Bronchial epithelial cell (primary cell): ENCODE measurements around the genes DSC2 and DSG4.

- RRBS, 2 experiments = no CpG with 5 or more reads among the region's 5 CpGs
Observed at GRCh38 chr18:28147554-28148131, 29.3 kb downstream of the CDH2 start.

GRCh38 chr18:31041352-31042034, 1.0 kb downstream of the DSC3 start:
- RRBS, 2 experiments = no CpG with 5 or more reads among the region's 50 CpGs

GRCh38 chr18:31099442-31099831, 2.8 kb downstream of the DSC2 start:
- RRBS, 2 experiments = no CpG with 5 or more reads among the region's 3 CpGs

- RRBS, 2 experiments = 2% methylated on average over 27 of the region's 64 CpGs
Observed at GRCh38 chr18:31101834-31102771, at the start of gene DSC2. DSC2 (minus strand) TSS chr18:31102421.

DNA sequence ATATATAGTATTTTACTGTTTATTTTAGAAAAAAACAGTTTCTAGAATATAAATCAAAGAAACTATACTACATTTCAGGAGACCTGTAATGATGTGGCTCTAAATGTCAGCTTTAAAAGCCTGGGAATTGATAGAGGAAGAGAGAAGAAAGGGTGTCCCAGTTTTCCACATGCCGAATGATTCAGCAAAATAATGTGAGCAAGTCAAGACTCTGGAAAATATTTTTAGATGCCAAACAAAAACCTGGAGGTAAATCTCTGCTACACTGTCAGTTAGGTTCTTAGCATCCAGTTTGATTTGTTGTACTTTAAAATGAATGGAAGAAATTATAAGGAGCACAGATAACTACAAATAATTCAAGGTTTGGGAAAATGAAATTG, 67.0 kb upstream of the DSG1 start:
- RRBS, 2 experiments = no CpG with 5 or more reads among the region's 1 CpG

GRCh38 chr18:31255731-31256281, 62.2 kb upstream of the DSG1 start:
- RRBS, 2 experiments = no CpG with 5 or more reads among the region's 2 CpGs

DNA sequence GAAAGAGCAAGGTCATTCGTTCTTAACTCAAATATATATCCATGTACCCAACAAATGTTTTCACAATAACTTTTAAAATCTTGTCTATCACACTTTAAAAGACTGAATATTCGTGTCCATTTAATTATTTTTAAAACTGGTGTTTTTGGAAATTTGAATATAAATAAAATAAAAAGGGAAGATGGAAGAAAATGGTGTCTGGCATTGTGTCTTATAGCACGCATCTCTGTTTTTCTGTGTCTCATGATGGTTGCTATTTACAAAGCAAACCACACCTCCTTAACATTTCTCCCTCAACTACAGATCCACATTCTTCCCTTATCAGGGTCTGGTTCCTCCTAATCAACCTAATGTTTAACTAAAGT, 55.9 kb upstream of the DSG1 start:
- RRBS, 2 experiments = no CpG with 5 or more reads among the region's 3 CpGs

DNA sequence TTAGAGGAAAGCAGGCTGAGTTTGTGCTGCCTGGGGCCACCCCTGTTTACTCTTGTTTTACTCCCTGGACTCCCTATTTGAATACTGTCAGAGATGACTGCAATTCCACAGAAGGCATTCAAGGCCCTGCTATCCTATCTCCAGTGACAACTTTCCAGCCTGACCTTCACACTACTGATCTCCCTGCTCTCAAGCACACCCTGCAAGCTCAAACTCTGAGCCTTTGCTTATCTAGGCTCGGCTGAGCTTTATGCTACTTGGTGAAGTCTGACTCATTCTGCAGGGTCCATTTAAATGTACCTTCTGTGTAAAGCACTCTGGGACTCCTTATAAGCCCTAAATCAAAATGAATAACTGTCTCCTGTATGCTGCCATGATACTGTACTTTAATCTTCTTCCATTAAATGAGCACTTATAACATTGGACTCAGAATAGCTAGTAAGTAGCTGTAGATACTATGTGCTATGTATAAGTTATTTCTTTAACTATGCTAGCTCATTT, 39.3 kb upstream of the DSG1 start:
- RRBS, 2 experiments = no CpG with 5 or more reads among the region's 1 CpG

DNA sequence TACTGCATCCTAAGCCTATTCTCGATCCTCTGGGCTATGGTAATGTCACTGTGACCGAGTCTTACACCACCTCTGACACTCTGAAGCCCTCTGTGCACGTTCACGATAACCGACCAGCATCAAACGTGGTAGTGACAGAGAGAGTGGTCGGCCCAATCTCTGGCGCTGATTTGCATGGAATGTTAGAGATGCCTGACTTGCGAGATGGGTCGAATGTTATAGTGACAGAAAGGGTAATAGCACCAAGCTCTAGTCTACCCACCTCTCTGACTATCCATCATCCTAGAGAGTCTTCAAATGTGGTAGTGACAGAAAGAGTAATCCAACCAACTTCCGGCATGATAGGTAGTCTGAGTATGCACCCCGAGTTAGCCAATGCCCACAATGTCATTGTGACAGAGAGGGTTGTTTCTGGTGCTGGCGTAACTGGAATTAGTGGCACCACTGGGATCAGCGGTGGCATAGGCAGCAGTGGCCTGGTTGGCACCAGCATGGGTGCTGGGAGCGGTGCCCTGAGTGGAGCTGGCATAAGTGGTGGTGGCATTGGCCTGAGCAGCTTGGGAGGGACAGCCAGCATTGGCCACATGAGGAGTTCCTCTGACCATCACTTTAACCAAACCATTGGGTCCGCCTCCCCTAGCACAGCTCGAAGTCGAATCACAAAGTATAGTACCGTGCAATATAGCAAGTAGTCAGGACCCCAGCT, 21.8 kb upstream of the DSG4 start:
- RRBS, 2 experiments = no CpG with 5 or more reads among the region's 19 CpGs

GRCh38 chr18:31376592-31376975, at the start of gene DSG4:
DSG4 (plus strand) TSS chr18:31376777.
- RRBS, 2 experiments = no CpG with 5 or more reads among the region's 4 CpGs

GRCh38 chr18:31774164-31774578, 13.5 kb upstream of the SLC25A52 start:
- RRBS, 2 experiments = no CpG with 5 or more reads among the region's 8 CpGs

DNA sequence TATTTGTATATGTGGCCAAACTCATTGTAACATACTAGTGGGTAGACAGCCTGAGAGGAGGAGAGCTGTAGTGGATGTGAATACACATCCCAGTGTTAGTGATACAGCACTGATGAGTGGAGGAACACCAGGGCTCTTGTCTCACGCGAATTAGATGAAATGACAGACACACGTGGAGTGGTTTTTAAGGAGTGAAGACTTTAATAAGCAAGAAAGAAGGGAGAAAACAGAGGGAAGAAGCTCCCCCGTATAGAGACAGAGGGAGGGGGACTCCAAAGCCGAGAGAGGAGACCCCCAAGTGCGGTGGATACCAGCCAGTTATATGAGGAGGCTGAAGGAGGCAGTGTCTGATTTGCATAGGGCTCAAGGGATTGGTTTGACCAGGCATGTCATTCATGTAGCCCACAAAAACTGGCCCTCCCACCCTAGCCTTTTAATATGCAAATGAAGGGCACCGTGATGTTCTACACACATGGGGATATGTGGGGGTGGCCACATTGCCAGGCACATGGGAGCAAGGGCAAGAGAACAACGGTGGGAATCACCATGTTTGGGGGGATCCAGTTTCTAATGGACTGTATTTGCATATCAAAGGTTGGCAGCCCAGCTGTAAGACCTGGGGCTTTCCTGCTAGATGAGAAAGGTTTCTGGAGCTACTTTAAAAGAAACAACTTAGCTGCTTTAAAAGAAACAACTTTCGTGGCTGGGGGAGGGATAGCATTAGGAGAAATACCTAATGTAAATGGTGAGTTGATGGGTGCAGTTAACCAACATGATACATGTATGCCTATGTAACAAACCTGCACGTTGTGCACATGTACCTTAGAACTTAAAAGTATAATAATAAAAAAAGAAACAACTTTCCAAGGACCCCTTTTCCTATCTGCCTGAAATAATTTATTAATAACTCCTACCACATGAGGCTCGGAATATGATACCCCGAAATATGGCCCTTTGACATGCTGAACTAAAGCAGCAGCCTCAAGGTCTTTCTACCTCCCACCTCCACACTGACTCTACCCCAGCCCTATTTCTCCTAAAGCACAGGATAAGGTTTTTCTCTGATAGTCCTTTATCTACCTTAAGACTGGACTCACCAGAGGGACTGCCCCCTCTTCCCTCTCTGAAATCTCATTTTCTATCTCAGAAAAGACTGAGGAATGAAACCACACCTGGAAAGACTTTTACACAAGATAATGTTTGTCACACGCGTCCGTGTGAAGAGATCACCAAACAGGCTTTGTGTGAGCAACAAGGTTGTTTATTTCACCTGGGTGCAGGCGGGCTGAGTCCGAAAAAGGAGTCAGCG, 65.2 kb upstream of the SLC25A52 start:
- RRBS, 2 experiments = no CpG with 5 or more reads among the region's 18 CpGs

GRCh38 chr18:31941903-31942259, 1.0 kb downstream of the TRAPPC8 start:
- RRBS, 2 experiments = no CpG with 5 or more reads among the region's 4 CpGs

DNA sequence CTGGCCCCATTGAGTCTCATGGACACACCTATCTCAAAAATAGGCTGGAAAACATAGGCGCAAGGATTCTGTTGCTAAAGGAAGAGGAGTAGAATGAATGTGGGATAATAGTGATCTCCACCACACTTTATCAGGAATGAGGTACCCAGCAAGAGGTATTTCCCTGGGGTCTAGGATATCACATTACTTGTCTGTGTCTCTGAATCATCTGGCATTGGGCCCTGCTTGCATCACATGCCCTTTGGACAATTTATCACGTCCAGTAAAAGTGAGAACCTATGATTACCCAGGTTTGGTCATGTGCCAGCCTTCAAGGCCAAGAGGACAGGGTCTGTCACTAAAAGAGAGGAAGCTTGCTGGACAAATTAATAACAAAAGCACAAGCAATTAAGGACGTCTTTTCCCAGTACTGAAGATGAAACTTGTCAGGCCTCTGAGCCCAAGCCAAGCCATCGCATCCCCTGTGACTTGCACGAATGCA, 11.4 kb upstream of the TRAPPC8 start:
- RRBS, 2 experiments = no CpG with 5 or more reads among the region's 5 CpGs

DNA sequence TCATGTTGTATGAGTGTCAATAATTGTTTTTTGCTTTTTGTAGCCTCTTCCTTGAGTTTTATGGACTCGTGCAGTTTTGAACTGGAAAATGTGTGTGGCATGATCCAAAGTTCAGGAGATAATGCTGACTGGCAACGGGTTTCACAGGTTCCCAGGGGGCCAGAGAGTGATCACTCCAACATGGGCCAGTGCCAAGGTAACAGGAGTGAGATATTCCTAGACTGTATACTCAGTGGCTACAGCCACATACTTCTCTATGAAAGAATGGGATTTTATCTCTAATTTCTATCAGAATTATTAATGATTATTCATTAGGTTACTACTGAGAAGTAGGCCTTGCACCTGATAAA, 18.2 kb downstream of the MEP1B start:
- RRBS, 2 experiments = no CpG with 5 or more reads among the region's 2 CpGs

DNA sequence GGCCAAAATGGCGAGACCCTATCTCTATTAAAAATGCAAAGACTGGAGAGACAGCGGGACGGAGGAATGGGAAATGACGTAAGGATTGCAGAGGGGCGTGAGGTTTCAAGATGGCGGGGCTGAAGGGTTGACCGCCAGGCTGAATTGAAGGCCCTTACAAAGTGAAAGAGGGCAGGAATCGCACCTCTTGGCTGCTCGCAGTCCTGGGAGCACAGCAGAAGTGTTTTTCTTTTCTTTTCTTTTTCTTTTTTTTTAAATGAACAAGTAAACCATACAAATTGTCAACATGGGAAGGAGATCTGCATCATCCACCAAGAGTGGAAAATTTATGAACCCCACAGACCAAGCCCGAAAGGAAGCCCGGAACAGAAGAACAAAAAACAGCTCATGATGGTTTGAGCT, 40.9 kb upstream of the GAREM1 start:
- RRBS, 2 experiments = no CpG with 5 or more reads among the region's 11 CpGs

- RRBS, 2 experiments = no CpG with 5 or more reads among the region's 8 CpGs
Observed at GRCh38 chr18:32760358-32761007, 12.3 kb downstream of the KLHL14 start.

DNA sequence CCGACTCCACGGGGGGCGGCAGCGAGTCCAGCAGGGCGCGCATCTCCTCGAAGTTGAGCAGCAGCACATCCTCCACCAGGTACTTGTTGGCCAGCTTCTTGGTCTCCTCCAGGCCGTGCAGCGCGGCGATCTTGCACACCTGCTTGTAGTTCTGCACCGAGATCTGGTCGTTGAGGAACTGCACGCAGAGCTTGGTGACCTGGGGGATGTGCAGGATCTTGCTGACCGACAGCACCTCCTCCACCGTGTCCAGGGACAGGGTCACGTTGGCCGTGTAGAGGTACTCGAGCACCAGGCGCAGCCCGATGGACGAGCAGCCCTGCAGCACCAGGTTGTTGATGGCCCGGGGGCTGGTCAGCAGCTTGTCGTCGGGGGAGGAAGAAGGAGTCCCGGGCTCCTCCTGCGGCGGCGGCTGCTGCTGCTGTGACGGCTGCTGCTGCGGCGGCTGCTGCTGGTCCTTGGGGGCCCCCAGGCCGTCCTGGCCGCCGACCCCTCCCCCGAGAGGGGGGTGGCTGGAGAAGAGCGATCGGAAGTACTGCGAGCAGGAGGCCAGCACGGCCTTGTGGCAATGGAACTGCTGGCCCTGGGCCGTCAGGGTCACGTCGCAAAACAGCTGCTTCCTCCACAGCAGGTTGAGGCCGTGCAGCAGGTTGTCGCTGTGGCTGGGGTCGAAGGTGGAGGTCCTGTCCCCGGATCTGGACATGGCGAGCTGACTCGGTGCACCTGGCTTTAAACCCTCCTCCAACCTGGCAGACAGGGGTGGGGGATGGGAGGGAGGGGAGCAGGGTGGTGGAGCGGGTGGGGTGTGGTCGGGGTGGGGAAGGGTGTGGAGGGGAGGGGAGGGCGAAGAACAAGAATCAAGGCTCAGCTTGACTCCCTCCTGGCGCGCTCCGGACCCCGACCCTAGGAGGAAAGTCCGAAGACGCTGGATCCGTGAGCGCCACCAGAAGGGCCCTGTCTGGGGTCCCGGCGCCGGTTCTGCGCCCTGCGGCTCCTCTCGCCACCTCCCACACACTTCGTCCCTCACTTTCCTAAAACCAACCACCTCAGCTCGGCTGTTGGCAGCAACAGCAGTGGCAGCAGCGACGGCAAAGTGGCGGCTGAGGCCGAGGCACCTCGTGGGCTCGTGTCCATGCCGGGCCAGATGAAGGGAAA, 2.6 kb downstream of the KLHL14 start:
- RRBS, 2 experiments = 3 to 4% methylated on average over 9 of the region's 75 CpGs

GRCh38 chr18:32771238-32771879, 1.5 kb downstream of the KLHL14 start:
- RRBS, 2 experiments = no CpG with 5 or more reads among the region's 41 CpGs

DNA sequence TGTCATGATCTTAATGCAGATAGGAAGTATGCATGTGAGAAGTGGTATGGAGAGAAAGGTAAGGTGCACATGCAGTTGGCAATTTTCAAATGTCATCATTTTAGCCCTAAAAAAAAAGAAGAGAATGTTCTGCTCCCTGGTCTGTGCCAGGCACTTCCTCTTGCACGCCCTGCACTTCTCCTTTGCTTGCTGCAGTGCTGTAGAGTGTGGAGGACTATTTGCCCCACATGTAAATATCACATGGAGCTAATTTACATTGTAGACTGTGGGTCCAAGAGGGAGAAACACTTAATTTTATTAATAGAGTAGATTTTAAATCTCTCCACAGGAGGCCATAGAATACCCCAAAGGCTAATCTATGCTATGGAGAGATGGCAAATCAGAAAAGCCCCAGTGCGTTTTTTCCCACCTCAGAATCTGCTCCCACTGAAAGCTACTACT, 137.0 kb upstream of the KLHL14 start:
- RRBS, 2 experiments = no CpG with 5 or more reads among the region's 2 CpGs